Cardiac ventricle fibroblast (primary cell): ENCODE measurements around a stretch of chr15.

GRCh38 chr15:70077788-70078290, 19.9 kb downstream of the TLE3 start:
- RAMPAGE, long total RNA: no peak

- RAMPAGE, long total RNA: no peak
These were observed 13.9 kb upstream of the TLE3 start for GRCh38 chr15:70111698-70111960.

- RAMPAGE, long total RNA: no peak
These were observed 67.4 kb upstream of the TLE3 start for GRCh38 chr15:70164866-70165809.

DNA sequence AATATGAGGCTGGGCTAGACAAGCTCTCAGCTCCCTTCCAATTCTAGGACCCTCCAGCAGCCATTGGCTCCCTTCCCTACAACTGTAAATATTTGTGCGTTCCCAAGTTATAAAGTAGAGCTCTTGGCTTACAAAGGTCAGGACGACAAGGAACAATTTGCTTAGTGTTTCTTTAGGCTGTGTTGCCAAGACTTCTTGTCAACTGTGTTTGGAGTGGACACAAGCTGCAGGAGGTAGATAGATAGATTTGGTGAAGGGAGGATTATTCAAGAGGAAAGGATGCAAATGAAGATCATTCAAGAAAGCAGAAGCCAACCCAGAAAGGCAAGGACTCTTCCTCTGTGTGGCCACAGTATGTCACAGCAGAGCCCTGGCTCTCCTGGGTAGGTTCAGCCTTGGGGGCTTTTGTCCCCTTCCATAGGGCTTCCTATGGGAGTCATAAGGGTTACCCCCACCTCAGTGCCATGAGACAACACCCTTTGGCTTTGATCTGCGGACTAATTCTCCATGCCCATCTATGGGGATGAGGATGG, 223.7 kb upstream of the TLE3 start:
- RAMPAGE, long total RNA: no peak

DNA sequence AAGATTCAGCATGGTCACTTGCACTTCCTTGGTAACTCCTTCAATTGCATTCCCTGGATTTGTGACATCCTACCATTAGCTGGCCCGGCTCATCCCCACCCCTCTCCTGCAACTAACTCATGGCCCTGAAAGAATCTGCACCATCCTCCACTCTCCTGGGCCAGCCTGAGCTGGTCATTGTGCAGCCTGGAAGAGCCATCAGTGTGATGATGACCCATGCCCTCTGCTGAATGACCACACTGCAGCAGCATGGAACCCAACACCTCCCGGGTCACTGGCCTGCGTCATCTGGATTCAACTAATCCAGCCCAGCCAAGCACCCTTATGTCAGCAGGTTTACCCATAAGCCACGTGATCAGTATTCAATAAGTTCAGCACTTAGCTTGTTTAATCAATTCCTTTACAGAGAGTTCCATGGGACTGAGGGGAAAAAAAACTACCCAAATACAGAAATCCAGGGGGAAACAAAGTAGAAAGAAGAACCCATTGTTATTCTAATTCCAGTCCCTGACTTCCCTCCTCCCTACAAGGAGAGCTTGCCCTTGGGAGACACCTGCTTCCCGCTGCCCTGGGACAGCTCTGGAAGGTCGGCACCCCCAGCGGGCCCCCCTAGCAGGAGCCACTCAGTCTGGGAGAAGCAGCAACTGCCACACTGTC, 309.0 kb upstream of the TLE3 start:
- RAMPAGE, long total RNA: no peak

- RAMPAGE, long total RNA: no peak
These were observed 323.4 kb upstream of the TLE3 start for GRCh38 chr15:70421029-70421533.

GRCh38 chr15:70492344-70493361, 270.7 kb downstream of the UACA start:
- RAMPAGE, long total RNA: no peak

- RAMPAGE, long total RNA: no peak
These were observed 71.0 kb downstream of the THSD4 start for GRCh38 chr15:71186247-71186693.

GRCh38 chr15:71265842-71266971, 150.9 kb downstream of the THSD4 start:
- RAMPAGE, long total RNA: no peak

- RAMPAGE, long total RNA: no peak
These were observed 164.4 kb downstream of the THSD4 start for GRCh38 chr15:71279198-71280467.

DNA sequence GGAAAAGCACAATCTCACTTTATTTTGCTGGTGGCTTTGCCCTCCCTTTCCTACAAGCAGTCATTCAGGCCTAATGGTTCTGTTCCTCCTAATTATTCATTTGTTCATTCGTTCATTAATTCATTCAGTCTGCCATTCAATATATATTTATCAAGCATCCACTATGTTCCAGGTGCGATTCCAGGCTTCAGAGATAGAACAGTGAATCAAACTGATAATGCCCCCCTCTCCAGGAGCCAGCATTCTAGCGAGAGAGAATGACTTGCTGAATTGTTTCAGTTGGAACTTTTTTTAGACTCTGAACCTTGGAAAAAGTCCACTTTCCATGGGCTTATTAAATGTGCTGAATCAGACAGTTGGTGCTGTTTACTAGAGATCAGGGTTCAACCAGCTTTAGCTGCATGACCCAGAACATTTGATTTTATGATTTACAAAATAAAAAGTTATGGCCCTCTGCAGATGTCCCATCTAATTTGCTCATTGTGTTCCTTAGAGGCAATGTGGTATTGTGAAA, 213.1 kb downstream of the THSD4 start:
- RAMPAGE, long total RNA: no peak

GRCh38 chr15:71338241-71338781, 223.0 kb downstream of the THSD4 start:
- RAMPAGE, long total RNA: no peak

DNA sequence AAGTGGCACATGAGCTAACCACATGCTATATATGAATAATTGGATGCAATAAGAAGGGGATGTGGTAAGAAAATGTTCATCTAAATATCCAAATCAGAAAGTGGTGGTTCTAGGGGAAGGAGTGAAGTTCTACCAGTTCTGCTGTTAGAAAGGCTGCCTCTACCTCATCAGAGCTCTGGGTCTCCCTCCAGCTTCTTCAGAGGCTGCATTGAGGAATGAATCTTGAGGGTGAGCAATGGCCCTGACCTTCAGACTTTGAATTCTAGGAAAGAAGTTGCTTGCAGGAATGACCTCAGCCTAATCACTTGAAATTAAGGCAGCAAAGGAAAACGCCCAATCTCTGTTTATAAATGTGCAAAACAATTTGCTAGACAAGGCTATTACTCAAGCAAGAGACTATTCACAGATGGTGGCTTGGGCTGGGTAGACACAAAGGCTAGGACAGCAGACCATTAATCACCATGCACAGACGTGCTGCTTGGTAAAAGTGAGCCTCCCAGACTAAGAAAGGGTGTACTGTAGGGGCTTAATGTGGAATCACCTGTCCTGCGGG, 259.2 kb downstream of the THSD4 start:
- RAMPAGE, long total RNA: no peak

DNA sequence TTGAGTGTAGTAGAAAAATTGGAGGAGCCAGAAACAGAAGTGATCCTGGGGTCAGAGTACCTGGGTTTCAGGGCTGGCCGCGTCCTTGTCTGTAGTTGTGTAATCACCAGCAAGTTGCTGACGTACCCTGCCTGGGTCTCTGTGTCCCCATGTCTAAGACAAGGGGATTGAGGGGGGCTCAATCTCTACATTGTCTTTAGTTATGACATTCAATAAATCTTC, 295.1 kb upstream of the NR2E3 start:
- RAMPAGE, long total RNA: no peak

- RAMPAGE, long total RNA: no peak
These were observed 243.1 kb upstream of the NR2E3 start for GRCh38 chr15:71567112-71567805.

GRCh38 chr15:71596615-71597178, 213.7 kb upstream of the NR2E3 start:
- RAMPAGE, long total RNA: no peak

GRCh38 chr15:71683275-71683643, 127.1 kb upstream of the NR2E3 start:
- RAMPAGE, long total RNA: no peak

DNA sequence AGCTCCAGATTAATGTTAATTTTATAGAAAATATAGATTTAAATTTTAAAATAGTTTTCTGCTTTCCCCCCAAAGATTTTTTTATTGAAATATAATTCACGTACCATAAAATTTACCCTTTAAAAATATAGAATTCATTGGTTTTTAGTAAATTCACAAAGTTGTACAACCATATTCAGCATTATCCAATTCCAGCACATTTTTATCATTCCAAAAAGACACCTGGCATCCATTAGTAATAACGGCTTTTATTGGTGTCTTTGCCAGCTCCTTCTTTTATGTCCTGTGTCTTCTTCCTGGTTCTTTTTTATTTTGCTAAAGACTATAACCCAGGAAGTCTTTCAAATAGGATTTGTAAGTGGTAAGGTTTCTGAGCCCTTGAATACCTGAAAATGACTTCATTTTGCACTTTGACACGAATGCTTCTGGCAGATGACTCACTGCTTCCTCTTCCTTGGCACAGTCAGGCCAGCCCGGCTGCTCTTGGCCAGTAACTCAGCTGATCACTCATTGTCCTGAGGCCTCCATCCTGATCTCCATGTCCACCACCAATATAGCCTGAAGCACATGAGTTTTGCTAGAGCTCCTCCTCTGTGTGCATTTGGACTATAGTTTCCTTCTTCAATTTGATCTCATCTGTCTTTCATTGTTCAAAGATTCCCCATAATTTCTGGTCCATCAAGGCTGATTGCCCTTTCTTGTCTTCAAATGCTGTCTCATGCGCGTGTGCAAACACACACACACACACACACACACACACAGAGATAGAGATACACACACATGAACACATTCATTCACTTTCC, 48.7 kb upstream of the NR2E3 start:
- RAMPAGE, long total RNA: no peak

GRCh38 chr15:72086372-72086721, 31.6 kb downstream of the MYO9A start:
- RAMPAGE, long total RNA: no peak

GRCh38 chr15:72221975-72222985, 8.7 kb downstream of the PKM start:
- RAMPAGE, long total RNA: no peak